Pulmonary artery (tissue), 1 donor: ENCODE data around the genes H2AC6 and H1-4.

DNA sequence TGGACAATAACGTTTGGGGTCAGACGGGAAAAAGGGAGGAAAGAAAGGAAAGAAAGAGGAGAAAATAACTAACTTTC is 227 bp downstream of the C6orf62 start:
- PRO-cap, result no peak

GRCh38 chr6:24786341-24786734 is 11.6 kb downstream of the GMNN start:
- PRO-cap, result no peak

- PRO-cap, result no peak
Observed at GRCh38 chr6:24910560-24911490, 24.9 kb downstream of the RIPOR2 start.

- PRO-cap, result no peak
Observed at GRCh38 chr6:25171276-25171779, 107.8 kb upstream of the CARMIL1 start.

- PRO-cap, result no peak
Observed at GRCh38 chr6:25175117-25175785, 103.9 kb upstream of the CARMIL1 start.

DNA sequence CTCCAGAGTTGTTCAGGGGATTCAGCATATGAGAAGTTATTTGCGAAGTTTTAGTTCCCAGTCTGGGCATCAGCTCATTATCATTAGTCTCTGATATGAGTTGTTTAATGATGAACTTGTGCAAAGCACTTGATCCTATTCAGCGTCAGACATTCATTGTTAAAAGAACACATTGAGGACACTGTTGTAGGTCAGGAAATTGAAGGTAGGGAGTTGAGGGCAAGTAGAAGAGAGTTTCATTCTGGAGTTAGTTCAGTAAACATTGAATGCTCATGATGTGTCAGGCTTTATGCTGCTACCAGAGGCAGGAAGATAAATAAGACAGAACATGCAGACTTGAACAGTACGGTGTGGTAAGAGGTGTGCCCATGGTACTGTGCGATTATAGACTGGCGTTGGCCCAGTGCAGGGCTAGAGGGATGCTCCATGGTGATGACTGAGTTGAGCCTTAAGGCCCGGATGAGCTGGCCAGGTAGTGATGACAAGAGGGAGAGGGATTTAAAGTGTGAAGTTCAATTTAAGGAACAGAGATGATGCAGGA is 50.7 kb downstream of the CARMIL1 start:
- PRO-cap, result no peak

DNA sequence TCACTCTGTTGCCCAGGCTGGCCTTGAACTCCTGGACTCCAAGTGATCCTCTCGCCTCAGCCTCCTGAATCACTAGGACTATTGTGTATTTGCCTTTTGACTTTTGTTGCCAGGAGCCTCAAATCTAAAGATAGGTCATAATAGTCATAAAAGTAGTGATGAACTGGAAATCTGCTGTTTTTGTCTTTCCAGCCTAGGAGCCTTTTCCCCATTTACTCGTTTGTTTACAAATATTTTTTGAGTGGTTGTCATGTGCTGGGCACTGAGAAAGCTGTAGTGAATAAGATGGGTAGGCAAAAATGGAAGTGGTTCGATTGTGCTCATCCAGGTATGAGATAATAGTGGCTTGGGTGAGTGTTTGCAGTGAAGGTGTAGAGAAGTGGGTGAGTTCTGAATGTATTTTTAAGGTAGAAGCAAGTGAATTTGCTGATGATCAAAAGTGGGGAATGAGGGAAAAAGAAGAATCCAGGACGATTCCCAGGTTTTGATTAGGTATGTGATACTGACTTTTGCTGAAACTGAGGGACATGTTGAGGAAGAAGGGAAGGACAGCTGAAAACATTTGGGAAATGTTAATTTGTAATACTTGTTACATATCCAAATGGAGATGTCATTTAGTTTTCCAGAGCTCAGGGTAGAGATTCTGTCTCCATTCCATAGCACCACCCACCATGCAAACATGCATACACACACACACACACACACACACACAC is 53.0 kb downstream of the CARMIL1 start:
- PRO-cap, result no peak

DNA sequence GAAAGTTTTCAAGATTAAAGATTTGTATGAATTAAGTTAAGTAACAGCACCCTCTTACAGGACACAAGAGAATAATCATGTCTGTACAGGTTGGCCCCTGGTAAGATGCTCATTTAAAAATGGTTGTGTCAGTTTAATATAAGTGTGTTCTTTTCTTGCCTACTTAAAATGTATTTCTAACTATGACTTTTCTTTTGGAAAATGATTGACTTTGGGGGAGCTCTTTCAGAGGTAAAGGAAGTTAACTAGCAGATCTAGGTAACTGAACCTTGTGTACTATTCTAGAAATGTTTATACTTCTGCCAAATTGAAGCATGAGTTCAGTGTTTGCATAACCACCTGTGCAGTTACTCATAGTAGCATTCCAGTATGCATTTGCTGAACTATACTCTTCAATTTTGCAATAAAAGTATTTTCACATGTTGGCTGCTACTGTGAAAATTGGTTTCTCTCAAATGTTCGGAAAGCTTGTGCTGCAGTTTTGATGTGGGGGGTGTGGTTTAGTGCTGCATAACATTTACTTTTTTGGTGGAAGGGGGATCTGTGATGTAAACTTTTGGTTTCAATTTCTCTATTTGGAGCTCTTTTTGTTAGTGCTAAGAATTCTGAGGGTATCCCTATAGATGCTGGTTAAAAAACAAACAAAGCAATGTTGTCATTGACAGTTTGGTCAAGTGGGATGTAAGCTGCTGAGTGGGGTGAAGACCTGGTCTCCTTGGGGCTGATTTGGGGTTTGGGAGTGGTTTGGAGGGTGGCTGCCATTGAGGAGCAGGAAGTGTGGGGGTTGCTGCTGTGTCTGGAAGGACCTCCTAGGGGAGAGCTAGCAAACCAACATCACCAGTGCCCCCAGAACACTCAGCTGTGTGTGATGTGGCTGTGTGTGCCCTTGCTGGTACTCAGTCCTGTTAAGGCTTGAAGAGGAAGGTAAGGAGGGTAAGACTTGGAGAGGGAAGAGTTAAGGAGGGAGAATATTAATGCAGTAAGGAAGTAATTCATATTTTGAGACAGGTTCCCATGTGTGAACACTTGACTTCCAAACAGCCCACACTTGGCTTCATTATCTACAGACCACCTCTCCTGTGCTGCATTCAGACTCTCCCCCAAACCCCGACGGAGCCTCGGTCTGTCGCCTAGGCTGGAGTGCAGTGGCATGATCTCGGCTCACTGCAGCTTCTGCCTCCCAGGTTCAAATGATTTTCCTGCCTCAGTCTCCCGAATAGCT is 87.9 kb downstream of the CARMIL1 start:
- PRO-cap, result no peak

GRCh38 chr6:25600072-25600731 is 51.8 kb upstream of the SCGN start:
- PRO-cap, result no peak

DNA sequence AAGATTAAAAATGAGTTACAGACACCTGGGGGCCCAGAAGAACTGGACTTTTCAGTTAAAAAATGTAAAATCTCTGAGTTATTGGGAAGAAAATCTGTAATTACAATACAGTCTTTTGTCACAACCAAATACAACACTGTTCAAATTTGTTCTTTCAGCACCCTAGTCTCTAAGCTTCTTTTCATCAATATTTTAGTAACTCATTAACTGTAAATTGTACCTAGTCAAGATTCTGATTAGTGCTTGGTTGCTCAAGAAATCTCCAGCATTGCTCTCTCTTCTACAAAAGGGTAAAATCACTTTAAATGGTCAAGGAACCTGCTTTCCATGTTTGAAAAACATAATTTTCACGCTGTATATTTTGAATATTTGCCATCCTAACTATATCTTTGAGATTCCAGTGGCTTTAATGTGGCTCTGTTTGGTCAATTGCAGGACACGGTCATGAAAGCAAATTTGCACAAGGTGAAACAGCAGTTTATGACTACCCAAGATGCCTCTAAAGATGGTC is 9.2 kb downstream of the SCGN start:
- PRO-cap, result no peak

DNA sequence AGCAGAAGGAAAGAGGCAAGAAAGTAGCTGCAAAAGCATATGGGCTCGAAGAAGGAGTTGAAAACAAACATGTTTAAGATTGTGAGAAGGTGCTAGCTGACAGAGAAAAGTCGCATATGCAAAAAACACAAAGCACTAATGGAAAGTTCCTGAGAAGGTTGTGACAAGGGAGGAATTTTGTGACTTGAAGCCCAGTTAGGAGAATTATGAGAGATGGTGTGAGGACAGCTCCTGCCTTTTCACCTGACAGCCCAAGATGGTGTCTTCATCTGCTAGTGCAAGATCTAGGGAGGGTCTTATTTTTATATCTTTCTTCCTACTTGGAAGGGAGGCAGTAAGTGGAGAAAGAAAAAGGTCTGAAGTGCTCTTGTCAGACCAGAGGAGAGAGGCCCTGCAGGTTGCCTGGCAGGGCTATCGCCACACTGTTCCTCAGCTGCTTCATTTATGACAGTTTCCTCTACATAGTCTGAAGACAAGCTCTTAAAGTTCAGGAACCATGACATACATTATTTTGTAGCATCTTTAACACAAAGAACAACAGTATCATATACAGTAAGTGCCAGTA is 27.4 kb downstream of the SLC17A4 start:
- PRO-cap, result no peak

GRCh38 chr6:25931070-25931681 is 685 bp upstream of the SLC17A2 start:
- PRO-cap, result no peak

- PRO-cap, result bidirectional peak, plus-strand start at chr6:26033775, minus-strand start at chr6:26033616
Observed at GRCh38 chr6:26033671-26034507, 471 bp upstream of the H2AC4 start.

DNA sequence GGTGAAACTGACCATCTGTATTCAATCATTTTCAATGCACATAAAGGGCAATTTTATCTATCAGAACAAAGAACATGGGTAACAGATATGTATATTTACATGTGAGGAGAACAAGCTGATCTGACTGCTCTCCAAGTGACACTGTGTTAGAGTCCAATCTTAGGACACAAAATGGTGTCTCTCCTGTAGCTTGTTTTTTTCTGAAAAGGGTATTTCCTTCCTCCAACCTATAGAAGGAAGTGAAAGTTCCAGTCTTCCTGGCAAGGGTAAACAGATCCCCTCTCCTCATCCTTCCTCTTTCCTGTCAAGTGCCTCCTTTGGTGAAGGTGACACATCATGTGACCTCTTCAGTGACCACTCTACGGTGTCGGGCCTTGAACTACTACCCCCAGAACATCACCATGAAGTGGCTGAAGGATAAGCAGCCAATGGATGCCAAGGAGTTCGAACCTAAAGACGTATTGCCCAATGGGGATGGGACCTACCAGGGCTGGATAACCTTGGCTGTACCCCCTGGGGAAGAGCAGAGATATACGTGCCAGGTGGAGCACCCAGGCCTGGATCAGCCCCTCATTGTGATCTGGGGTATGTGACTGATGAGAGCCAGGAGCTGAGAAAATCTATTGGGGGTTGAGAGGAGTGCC is 5.3 kb downstream of the HFE start:
- PRO-cap, result no peak

DNA sequence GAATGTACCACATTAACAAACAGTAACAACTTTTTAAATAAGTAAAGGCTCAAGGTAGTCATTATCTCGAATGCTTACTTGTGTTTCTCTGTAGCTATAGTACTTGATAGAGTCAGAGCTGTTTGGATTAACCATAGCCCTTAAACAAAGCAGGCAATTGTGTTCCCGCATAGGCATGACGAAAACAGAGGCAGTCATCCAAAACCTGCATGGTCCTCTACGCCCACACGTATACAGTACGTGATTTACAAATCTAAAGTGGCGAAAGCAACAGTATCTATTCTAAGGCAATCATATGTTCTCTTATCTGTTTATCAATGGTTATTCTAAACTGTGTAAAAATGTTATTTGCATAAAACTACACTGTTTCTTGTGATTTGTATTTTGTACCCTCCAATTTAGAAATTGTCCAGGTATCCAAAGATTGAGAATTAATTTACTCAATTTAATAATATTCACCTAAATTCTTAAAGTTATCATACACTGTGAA is 4.7 kb downstream of the H2BC4 start:
- PRO-cap, result no peak

DNA sequence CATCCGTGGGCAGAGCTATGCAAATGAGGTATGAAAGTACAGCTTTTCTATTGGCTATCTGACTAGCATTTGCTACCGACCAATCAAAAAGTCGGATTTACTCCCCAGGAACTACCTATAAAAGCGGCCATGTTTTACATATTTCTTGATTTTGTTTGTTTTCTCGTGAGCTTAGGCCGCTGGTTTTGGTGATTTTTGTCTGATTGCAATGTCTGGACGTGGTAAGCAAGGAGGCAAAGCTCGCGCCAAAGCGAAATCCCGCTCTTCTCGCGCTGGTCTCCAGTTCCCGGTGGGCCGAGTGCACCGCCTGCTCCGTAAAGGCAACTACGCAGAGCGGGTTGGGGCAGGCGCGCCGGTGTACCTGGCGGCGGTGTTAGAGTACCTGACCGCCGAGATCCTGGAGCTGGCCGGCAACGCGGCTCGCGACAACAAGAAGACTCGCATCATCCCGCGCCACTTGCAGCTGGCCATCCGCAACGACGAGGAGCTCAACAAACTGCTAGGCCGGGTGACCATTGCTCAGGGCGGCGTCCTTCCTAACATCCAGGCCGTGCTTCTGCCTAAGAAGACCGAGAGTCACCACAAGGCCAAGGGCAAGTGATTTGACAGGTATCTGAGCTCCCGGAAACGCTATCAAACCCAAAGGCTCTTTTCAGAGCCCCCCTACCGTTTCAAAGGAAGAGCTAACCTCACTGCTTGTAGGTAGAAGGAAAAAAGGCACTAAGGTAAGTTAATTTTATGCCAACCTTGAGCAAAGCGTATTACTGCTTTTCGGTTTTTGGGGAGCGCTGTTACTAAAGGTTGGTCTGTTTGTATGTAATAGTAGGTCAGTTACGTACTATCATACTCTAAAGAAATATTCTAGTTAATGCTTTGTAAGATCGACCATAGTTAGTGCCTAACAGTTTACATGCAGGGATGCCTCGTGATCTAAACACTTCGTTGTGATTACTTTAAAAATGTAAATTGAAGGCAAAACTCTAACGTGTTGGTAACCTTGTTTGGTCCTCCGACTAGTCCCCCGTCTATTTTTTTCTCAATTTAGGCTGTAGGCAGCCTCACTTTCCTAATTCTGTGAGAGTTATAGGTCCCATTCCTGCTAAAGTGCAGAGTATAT is at the start of gene H2AC6:
TSS of gene H2AC6 (plus strand) at position 148 of the 1,117 bp plus-strand sequence.
- PRO-cap, result bidirectional peak, plus-strand start at position 148 of the sequence, minus-strand start outside the sequence; unidirectional peak, plus-strand start at position 148 of the sequence; unidirectional peak, plus-strand start at position 331 of the sequence; unidirectional peak, plus-strand start at position 420 of the sequence

- PRO-cap, result no peak
Observed at GRCh38 chr6:26125142-26125766, 1.3 kb downstream of the H2AC6 start.

GRCh38 chr6:26156025-26156933 is at the start of gene H1-4:
Gene H1-4 (plus strand): TSS chr6:26156329.
- PRO-cap, result unidirectional peak, plus-strand start at chr6:26156330

DNA sequence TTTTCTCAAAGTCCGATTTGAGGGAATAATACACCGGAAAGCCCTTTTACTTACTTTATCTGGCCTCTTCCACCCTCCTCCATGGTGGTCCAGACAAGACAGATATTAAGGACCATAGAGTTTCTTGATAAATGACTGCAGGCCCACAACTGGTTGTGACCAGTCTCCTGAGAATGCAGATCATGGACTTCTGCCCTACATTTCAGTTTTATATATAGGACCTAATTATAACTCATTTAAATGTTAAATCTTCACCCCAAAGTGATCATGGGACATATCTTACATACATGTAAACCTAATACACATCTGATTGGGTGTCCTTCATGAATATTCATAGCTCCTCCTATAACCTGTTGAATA is 3.5 kb downstream of the H2AC8 start:
- PRO-cap, result no peak

DNA sequence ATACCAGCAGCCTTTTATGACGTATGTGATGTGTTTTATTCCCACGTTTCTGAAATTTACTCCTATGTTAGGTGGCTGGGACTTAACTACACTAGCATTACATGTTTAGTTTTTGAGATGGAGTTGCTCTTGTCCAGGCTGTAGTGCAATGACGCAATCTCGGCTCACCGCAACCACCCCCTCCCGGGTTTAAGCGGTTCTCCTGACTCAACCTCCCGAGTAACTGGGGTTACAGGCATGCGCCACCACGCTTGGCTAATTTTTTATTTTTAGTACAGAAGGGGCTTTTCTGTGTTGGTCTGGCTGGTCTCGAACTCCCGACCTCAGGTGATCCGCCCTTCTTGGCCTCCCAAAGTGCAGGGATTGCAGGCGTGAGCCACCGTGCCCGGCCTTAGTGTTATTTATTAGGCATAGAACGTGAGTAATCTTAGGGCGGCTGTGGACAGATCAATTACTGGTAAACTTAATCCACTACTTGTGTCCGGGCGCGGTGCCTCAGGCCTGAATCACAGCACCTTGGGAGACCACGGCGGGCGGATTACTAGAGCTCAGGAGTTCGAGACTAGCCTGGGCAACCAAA is 904 bp downstream of the H4C6 start:
- PRO-cap, result unidirectional peak, minus-strand start at position 191 of the sequence